Mammary epithelial cell (primary cell): Measurements from ENCODE around the gene EPHB6.

DNA sequence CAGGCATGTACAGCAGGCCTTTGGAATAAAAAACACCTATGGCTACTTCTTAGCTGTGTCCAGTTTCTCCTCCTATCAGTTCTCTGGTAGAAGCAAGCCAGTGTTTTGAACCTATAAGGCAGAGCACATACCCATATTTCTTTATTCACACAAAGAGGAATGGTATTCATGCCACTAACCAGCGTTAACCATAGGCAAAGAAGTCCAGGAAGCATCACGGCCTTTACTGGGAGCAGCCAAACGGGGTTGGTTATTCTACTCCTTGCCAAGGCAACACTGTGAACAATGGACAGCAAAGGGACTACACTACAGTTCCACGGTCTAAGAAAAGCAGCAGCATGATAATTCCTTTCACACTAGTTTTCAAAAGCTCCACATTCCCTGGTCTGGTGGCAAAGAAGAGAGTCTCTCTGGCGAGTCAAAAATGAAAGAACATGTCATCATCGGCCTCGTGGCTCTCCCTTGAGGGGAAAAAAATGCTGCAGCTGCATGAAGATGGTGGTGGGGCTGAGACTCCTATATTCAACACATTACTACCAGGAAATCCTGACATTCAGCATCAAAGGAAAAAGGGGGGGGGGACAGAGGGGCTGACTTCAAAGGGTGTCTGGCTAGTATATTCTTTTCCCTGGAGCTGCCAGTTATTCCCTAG is 49.2 kb downstream of the SLC37A3 start:
- CAGE, long polyA plus RNA: no peak
- RRBS: no CpG with 5 or more reads among the region's 7 CpGs

DNA sequence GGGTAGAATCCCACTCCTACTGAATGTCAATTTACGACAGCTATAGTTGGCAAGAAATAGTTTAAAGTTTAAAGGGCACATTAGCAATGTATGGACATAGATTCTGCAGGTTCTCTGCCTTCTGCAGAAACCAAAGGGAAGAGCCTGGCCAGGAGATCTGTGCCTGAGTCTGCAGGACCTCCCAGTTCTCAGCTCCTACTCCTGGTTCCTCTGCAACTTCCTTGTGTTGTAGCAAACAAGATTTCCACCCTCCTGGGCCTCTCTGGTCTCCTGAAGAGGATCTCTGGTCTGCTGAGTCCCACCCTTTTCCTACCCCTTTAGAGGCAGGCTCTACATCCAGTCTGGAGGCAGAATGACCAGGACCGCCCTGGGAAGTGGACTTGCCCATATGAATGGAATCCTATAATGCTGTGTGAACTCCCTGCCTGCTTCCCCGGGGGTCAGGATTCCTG is 3.3 kb downstream of the DENND2A start:
- CAGE, long polyA plus RNA: no peak
- RRBS: no CpG with 5 or more reads among the region's 3 CpGs

- CAGE, long polyA plus RNA: no peak
- RRBS: no CpG with 5 or more reads among the region's 11 CpGs
These were observed 580 bp upstream of the NDUFB2 start for GRCh38 chr7:140695881-140696374.

- CAGE, long polyA plus RNA: no peak
- RRBS: no CpG with 5 or more reads among the region's 1 CpG
These were observed 23.5 kb downstream of the MRPS33 start for GRCh38 chr7:140991324-140991593.

DNA sequence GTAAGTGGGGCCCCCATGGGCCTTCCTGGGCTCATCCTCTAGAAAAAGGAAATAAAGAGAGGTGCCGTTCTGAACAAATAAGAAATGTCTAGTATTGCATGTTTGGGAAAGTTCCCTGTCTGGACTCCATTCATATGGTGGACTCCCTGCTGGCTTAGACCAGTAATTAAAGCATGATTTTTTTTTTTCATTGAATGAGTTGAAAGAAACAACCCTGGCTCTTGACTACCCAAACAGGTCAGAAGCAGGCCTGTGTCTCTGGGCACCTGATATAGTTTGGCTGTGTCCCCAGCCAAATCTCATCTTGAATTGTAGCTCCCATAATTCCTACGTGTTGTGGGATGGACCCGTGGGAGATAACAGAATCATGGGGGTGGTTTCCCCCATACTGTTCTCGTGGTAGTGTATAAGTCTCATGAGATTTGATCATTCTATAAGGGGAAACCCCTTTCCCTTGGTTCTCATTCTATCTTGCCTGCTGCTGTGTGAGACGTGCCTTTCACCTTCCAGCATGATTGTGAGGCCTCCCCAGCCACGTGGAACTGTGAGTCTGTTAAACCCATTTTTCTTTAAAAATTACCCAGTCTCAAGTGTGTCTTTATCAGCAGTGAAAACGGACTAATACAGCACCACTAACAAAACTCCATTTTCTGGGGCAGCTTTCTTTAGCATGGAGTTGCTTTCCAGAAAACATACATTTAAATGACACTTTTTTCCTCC is 206.3 kb downstream of the TMEM178B start:
- CAGE, long polyA plus RNA: no peak
- RRBS: no CpG with 5 or more reads among the region's 7 CpGs

GRCh38 chr7:141366015-141366913 is 184.9 kb upstream of the AGK start:
- CAGE, long polyA plus RNA: no peak
- RRBS: no CpG with 5 or more reads among the region's 12 CpGs

GRCh38 chr7:141460703-141461381 is 90.4 kb upstream of the AGK start:
- CAGE, long polyA plus RNA: no peak
- RRBS: no CpG with 5 or more reads among the region's 12 CpGs

- CAGE, long polyA plus RNA: no peak
- RRBS: no CpG with 5 or more reads among the region's 6 CpGs
These were observed 3.9 kb downstream of the AGK start for GRCh38 chr7:141554870-141555650.

DNA sequence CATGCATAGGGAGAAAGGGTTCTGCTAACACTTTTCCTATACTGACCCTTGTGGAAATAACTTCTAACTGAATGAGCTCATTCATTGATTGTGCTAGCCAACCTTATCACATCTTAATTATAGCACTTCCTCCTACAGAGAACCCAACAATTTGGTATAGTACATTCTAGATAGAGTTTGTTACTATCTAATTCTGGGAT is 214 bp downstream of the TAS2R4 start:
- CAGE, long polyA plus RNA: no peak

GRCh38 chr7:142320782-142321158 is 62.9 kb upstream of the PRSS58 start:
- CAGE, long polyA plus RNA: no peak
- RRBS: no CpG with 5 or more reads among the region's 2 CpGs

DNA sequence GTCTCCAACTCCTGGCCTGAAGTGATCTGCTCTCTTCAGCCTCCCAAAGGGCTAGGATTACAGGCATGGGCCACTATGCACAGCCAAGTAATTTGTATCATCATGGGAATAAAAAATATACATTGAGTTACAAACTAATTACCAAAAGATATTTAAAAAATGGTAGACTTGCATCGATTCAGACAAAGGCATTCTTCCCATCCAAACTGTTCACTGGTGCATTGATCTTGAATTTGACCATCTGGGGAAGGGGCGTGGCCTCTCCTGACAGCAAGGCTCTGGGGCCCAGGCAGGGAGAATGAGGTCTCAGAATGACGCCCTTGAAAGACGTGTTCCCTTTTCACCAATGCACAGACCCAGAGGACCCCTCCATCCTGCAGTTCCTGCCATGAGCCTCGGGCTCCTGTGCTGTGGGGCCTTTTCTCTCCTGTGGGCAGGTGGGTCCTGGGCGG is 91.0 kb upstream of the PRSS58 start:
- CAGE, long polyA plus RNA: no peak
- RRBS: no CpG with 5 or more reads among the region's 6 CpGs

GRCh38 chr7:142712050-142712588 is 37.2 kb upstream of the PRSS1 start:
- CAGE, long polyA plus RNA: no peak
- RRBS: no CpG with 5 or more reads among the region's 12 CpGs

DNA sequence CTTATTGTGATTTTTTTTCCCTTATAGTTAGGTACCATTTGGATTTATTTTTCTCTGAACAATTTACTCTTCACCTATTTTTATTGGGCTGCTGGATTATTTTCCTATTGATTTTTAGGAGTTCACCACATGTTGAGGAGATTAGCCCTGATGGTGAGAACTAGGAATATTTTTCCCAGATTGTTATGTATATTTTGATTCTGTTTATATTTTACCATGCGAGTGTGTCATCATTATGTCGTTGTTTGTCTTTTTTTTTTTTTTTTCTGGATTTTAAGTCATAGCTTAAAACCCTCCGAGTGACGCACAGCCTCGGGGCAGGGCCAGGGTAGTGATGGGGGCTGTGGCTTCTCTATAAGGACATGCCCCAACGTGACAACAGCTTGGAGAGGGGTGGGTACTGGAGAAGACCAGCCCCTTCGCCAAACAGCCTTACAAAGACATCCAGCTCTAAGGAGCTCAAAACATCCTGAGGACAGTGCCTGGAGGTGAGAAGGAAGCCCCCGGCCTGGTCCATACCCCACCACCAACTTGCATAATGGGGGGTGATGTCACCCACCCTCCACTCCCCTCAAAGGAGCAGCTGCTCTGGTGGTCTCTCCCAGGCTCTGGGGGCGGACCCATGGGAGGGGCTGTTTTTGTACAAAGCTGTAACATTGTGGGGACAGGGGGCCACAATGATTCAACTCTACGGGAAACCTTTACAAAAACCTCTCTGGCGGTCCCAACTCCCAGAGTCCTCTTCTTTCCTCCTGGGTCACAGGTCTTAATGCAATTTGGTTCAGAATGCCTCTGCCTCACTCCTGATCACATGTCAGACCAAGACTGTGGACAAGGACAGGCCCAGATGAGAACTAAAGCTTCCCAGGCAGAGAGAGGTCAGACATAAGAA is 15.0 kb downstream of the PRSS2 start:
- CAGE, long polyA plus RNA: no peak
- RRBS: no CpG with 5 or more reads among the region's 11 CpGs

DNA sequence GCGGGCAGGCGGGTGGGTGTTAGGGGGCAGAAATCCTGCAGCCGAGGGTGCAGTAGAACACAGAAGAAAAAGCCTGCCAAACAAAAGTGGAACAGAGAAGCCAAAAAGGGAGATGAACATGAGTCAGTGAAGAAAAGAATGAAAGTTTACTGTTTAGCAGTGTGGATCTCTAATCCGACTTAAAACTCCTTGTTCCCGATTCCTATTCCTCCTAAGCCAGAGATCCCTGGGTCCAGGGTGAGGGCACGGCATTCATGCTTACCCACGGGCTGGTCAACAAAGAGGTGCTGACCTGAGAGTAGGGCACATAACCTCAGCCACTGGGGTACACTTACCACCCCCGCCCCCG is 27.1 kb downstream of the PRSS2 start:
- CAGE, long polyA plus RNA: no peak
- RRBS: no CpG with 5 or more reads among the region's 9 CpGs

GRCh38 chr7:142800114-142800641 is 29.4 kb downstream of the PRSS2 start:
- CAGE, long polyA plus RNA: no peak
- RRBS: no CpG with 5 or more reads among the region's 2 CpGs

DNA sequence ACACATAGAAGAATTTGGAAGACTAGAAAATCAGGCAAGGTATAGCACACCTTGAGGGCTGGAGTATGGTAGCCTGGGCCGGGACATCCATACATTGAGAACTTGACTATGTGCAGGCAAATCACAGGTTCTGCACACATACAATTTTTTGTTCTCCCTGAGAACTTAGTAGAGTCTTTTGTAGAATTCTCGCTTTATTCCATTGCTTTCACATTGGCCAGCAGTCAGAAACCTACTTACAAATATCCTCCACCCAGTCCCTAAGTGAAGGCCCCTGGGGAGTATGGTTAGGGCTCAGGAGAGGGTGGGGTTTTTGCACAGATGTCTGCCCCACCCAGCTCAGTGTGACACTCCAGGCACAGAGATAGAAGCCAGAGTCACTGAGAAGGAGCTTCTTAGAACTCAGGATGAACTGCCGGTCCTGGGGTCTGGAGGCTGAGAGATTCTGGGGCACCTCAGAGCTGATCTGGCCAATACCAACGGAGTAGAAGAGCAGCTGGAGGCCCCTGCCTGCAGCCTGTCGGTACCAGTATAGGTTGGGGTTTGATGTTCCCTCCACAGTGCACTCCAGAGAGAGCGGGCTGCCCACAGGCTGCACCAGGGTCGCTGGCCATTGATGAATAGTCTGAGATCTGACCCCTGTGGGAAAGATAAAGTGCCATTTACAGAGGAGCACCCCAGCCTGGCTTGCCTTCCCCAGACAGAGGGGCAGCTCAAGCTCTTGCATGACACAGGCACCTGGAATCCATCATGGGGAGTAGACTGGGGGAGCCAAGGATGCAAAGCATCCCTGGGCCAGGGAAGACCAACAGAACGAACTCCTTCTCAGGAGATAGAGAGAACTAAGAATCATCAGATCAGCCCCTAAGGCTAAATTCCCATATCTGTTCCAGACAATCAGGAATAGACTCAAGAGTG is 41.7 kb downstream of the PRSS2 start:
- CAGE, long polyA plus RNA: no peak
- RRBS: no CpG with 5 or more reads among the region's 8 CpGs

DNA sequence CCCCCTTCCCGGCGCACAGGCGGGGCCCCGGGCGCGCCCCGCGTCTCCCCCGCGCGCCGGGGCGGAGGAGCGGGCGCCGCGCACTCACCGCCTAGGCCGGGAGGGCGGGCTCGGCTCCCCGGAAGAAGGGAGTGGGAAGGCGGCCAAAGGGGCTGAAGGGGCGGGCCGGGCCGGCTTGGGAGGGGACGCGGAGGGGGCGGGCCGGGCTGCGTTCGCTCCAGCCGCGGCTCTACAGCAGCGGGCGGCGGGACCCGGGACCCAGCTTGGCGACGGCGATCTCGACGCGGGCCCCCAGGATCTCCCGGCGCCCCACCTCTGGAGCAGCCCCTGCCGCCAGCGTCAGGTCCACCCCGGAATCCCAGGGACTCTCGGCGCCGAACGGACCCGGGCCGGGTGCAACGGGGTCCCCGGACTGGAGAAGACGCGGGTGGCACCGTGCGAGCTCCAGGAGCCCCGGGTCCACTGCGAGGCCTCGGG is at the start of gene EPHB6:
EPHB6 (plus strand) TSS at position 204 of the 477 bp plus-strand sequence.
- CAGE, long polyA plus RNA: no peak
- RRBS: 2% methylated on average over 38 of the region's 64 CpGs

GRCh38 chr7:143172397-143172797 is 10.8 kb upstream of the TAS2R39 start:
- CAGE, long polyA plus RNA: no peak
- RRBS: no CpG with 5 or more reads among the region's 4 CpGs

- CAGE, long polyA plus RNA: no peak
- RRBS: no CpG with 5 or more reads among the region's 7 CpGs
These were observed 1.3 kb downstream of the GSTK1 start for GRCh38 chr7:143264514-143264924.

DNA sequence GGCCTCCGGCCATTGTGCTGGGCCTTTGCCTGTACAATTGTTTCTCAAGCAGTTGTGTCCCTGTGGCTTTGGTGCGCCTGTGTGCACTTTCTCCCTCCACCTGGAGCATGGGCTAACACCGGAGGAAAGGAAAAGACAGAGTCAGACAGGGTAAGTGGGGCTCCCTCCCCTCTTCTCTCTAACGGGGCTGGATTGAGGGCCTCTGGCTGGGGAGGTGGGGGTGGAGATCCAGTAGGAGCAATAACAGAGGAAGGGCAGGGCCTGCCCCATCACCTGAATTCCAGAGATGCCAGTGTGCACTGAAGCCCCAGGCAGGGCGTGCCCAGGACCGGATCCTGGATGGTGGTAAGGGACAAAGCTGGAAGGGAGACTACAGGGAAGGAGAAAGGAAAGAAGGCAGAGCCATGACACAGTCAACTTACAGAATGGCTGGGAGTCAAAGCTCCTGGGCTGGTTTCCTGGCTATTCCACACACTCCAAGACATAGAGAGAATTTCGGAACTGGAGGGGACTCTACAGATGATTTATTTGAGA is 605 bp downstream of the TMEM139 start:
- CAGE, long polyA plus RNA: no peak
- RRBS: no CpG with 5 or more reads among the region's 7 CpGs